ENCODE measurements around a stretch of chr1.

DNA sequence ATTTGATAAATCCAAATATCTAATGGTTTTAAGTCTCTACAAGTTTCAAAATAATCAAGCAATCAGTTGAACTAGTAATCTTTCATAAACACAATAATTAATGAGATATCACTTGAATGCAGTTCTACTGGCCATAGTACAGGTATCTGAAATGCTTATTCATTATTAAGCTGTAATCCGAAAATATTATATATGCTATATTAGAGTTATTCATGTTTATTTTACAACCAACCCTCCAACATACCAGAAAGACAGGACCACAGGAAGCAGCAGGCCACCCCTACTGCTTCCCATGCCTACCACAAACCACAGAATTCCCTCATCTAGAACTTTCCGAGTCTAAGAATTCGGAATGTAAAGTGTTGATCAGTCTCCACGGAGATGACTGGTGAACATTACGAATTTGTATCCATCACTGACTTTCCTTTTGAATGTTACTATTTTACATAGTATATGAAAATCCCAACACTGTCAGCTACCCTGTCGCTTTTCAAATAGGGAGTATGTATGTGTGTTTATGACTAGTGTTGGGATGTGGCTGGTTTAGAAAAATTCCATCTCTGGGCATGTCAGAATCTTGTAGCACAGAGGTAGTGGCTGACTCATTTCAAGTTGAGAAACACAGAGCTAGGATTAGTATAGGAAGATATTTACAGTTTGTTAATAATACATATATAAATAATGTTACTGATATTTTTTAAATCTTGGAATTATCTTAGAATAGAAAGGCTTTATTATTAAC, 118.2 kb downstream of the COQ8A start:
- RRBS = no CpG with 5 or more reads among the region's 6 CpGs

DNA sequence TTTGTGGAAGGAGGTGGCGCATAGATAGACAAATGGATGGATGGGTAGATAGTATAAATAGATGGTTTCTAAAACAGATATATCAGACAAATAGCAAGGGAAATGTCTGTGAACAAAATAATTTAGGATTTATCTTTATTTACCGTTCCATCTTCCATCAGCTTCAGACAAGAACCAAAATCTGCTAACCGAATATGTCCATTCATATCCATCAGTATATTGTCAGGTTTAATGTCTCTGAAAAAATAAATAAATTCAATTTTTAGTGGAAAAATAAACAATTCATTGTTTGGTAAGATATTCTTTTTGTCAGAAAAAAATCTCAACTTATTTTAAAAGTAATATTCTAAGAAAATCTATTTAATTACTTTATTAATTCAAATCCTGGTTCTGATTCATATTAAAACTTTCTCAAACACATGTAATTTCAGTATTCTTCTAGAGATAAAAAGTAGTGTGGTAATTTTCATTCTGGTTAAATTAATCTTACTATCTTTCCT, 157.8 kb downstream of the CDC42BPA start:
- RRBS = no CpG with 5 or more reads among the region's 3 CpGs

- RRBS = no CpG with 5 or more reads among the region's 11 CpGs
These were observed 121.7 kb upstream of the CDC42BPA start for GRCh38 chr1:227439812-227440520.

DNA sequence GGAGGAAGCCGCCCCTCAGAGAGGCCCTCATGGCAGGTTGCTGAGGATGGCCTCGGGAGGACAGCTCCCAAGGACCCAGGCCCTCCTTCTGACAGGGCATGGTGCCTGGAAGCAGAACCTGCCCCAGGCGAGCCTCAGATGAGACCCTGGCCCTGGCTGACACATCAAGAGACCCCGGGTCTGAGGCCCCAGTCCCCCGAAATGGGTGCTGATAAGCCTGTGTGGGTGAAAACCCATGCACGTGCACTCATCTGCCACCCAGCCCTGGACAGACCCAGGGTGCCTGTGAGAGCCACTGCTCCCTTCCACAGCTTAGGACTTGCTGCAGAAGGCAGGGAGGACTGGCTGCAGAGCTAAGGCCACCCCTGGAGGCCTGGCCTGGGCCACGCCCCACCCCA, 33.8 kb downstream of the WNT9A start:
- RRBS = no CpG with 5 or more reads among the region's 7 CpGs

DNA sequence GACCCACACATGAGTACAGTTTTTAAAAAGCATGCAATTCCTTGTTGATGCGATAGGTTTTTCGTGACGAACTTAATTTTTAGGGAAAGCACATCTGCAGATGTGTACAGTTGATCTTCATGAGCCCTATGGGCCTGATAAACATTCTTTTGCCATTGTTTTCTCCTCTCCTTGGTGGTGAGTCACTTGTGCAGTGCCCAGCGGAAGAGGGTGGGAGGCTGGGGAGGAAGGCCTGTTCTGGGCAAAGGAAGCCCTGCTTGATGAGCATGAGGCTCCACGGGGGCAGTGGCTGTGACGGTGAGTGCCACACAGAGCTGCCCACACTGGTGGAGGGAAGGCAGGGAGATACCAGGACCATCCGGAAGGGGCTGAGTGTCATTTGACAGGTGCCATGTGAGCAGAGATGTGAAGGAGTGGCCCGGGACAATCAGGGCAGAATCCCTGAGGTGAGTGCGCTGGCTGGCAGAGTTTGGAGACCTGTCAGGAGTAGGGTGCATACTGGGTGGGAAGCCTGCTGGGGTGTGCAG, 5.4 kb downstream of the ARF1 start:
- RRBS = 38% methylated on average over 2 of the region's 9 CpGs

- RRBS = no CpG with 5 or more reads among the region's 22 CpGs
These were observed 6.2 kb downstream of the ARF1 start for GRCh38 chr1:228088359-228089372.

GRCh38 chr1:228090385-228091180, 8.1 kb downstream of the ARF1 start:
- RRBS = no CpG with 5 or more reads among the region's 7 CpGs

DNA sequence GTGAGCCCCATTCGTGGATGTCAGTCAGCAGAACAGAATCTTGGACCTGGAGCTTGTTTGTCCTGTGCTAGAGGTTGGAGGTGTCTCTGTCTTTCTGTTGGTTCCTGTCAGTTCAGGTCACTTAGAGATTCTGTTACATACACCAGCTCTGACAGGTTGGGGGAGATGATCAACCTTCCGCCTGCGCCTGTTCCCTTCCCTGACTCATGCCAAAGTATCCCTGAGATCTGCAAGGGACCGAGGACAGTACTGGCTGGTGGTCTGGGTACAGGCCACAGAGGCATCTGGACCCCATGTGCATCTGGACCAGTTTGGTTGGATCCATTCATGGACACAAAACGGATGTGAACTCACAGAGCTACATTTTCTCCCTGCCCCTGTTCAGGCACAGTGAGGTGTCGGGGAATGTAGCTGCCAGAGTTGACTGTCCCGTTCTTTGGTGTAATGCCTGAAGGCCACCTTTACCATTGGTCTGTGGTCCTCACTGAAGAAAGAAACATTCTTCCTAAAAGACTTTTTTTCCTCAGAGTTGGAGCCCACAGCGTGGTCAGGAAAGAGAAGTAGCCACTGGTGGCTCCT, 10.1 kb downstream of the ARF1 start:
- RRBS = no CpG with 5 or more reads among the region's 8 CpGs

DNA sequence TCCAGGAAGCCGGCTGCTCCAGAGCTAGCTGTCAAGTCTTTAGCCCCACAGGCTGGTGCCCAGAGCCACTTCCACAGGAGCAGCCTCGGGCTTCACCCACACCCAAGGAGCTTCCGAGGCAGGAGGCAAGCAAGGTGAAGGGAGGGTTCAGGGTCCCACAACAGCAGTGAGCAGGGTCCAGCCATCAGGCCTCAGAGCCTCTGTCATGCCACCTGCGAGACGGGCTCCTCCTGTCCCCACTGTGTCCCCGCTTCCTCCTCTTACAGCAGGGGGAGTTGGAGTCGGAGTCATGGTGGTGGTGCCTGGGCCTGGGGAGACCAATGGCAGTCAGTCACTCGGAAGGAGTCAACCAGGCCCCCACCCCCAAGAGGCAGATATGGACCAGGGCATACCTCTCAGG, 2.2 kb downstream of the C1orf35 start:
- RRBS = no CpG with 5 or more reads among the region's 8 CpGs

DNA sequence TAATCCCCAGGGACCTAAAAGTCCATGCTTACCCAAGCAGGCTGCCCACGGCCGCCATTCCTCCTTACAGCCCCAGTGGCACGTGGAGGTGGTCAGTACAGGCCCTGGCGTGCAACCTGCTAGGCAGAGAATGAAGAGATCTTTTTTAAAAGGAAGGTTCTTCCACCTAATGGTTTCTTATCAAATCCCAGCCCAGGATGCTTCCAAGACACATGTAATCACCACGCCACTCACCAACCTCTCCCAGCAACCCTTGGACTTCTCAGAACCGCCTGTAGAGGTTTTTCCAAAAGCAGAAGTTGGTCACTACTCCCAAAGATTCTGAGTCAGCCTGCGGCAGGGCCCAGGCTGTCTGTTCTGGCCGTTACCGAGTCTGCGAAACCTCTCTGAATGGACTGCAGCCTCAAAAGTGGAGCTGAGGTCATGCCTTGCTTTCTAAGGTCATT, 873 bp downstream of the MRPL55 start:
- RRBS = no CpG with 5 or more reads among the region's 10 CpGs

- RRBS = 29% methylated on average over 24 of the region's 72 CpGs
These were observed 4.7 kb downstream of the OBSCN start for GRCh38 chr1:228212425-228213065.

DNA sequence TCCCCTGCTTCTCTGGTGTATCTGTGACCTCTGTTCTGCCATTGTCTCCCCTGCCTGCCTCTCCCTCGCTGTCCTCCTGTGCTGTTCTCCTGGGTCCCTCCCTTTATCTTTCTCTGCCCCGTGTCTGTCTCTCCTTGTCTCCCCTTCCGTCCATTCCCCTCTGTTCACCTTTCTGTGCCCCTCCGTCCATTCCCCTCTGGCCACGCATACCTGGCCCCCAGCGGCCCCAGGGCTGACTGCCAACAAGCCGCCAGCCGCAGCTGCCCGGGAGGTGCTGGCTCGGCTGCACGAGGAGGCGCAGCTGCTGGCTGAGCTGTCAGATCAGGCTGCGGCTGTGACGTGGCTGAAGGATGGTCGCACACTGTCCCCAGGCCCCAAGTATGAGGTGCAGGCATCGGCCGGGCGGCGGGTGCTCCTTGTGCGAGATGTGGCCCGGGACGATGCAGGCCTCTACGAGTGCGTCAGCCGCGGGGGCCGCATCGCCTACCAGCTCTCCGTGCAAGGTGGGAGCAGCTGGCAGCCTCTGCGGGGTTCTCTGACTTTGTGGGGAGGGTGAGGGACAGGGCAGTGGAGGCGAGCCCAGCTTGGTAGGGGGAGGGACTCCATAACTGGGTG, 8.5 kb downstream of the OBSCN start:
- RRBS = no CpG with 5 or more reads among the region's 31 CpGs

DNA sequence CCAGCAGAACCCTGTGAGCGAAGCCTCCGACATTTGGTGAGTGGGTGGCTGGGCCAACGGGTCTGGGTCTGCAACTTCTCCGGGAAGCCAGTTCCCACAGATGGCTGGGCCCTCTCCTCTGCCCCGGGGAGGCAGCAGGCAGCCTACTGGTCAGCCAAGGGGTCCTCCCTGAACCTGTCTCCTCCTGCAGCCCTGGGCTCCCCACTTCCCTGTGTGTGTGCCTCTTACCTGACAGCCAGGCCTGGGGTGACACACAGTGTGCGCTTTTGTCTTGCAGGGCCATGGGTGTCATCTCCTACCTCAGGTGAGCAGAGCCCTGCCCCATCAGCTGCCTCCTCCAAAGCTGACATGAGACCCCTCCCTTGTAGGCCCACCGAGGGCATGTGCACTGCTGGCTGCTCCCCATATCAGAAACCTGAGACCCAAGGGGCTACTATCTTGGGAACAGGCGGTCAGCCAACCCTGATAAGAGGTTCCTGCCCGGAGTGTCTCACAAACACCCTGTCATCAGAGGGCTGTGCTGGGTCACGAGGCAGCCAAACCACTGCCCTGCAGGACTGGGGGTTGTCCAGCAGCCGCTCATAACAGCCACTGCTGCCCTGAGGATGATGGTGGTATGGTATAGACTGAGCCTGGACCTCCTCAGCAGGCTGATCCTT, 37.6 kb downstream of the TRIM11 start:
- RRBS = 83% methylated on average over 2 of the region's 11 CpGs

DNA sequence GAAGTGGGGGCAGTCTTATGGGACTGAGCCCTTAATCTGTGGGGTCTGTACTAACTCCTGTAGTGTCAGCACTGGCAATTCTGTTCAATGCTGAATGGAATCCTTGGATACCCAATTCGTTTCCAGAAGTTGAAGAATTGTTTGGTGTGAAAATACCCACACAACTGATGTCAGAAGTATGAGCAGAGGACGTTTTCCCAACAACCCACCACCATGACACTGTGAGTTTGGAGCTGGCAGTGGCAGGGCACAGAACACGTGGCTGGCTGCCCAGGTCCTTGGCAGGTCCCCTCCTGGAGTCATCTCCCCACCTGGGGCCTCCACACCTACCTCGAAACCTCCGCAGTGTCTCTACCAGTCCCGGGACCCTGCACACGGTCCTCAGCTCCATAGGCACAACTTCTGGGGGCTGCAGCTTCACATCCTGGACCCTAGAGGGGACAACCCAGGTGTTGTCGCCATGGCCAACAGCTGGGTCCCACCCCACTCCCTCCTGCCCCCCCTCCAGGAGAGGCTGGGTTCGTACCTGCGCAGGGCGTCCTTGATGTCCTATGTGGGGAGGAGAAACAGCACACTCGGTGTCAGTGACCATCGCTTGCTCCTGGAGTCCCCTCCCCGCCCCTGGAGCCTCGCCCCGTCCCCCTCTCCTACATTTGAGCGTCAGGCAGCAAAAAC, 9.9 kb downstream of the TRIM11 start:
- RRBS = no CpG with 5 or more reads among the region's 17 CpGs

DNA sequence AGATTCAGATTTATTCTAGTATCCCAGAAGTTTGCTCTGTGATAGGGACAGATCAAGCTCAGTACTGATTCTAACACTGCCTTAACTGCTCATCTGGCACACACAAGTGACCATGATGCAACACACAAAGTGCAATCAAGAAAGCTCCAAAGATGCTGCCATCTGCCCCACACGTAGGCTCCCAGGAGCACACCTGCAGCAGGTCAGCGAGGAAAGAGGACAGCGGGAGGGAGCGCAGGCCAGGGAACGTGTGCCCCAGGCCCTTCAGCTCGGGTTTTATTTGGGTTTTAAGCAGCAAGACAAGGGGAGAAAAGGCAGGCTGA, 1.4 kb downstream of the TRIM11 start:
- RRBS = no CpG with 5 or more reads among the region's 6 CpGs

- RRBS = no CpG with 5 or more reads among the region's 8 CpGs
These were observed 3.7 kb upstream of the TRIM11 start for GRCh38 chr1:228410341-228410810.

GRCh38 chr1:228423393-228423988, 1.7 kb downstream of the H3-4 start:
- RRBS = no CpG with 5 or more reads among the region's 5 CpGs

DNA sequence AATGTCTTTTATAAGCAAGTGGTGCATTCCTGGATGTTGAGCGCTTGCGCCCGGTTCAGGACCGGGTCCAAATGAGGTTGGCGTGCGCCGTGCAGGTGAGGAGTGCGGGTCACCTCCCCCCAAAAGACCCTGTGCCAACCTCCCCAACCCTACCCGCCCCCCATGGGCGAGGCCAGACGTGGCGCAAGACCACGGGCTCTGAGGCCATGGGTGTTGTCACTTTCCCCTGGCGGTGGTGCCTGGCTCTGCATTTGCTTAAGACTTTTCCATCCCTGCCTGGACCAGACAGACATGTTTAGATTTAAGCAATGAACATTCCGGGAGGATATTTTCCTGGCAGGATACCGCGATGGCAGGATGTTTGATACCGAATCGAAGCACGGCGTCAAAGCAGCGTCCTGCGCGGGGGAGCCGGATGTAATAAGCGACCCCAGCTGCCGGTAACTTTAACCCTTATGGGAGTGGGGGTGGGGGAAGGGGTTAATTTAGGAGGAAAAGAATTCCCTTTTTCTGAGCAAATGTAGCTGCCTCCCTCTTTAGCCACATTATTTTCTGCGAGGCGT, 1.3 kb downstream of the H2BC26 start:
- RRBS = 10% methylated on average over 9 of the region's 29 CpGs

DNA sequence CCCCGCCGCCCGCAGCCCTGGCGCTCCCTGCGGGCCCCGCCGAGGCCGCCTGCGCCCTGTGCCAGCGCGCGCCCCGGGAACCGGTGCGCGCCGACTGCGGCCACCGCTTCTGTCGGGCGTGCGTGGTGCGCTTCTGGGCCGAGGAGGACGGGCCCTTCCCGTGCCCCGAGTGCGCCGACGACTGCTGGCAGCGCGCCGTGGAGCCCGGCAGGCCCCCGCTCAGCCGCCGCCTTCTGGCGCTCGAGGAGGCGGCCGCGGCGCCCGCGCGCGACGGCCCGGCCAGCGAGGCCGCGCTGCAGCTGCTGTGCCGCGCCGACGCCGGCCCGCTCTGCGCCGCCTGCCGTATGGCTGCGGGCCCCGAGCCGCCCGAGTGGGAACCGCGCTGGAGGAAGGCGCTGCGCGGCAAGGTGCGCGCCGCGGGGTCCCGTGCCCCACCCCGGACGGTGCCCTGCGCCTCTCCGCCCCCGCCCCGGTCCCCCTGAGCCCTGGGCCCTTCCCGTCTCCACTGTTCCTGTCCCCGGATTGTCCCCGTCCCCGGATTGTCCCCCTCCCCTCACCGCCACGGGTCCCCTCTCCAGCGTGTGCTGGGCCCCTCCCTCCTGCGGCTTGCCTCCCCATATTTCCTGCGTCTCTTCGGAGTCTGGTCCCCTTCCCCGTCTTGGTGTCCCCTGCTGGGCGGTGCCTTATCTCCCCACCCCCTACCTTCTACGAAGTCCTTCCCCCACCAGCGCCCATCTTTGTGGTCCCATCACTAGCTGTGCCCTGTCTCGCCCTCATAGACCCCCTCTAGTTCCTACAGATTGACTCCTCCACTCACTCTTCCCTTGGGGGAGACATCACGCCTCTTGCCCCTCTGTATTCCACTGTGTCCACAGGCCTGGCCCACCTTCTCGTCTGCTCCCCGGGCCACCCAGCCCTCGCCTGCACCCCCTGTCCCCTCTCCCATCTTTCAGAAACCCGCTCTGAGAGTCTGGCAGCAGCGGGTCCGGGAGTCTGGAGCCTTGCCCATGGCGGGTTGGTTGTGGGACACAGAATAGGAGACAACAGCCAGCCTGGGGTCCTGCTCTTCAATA, 626 bp downstream of the RNF187 start:
- RRBS = 7% methylated on average over 43 of the region's 104 CpGs

DNA sequence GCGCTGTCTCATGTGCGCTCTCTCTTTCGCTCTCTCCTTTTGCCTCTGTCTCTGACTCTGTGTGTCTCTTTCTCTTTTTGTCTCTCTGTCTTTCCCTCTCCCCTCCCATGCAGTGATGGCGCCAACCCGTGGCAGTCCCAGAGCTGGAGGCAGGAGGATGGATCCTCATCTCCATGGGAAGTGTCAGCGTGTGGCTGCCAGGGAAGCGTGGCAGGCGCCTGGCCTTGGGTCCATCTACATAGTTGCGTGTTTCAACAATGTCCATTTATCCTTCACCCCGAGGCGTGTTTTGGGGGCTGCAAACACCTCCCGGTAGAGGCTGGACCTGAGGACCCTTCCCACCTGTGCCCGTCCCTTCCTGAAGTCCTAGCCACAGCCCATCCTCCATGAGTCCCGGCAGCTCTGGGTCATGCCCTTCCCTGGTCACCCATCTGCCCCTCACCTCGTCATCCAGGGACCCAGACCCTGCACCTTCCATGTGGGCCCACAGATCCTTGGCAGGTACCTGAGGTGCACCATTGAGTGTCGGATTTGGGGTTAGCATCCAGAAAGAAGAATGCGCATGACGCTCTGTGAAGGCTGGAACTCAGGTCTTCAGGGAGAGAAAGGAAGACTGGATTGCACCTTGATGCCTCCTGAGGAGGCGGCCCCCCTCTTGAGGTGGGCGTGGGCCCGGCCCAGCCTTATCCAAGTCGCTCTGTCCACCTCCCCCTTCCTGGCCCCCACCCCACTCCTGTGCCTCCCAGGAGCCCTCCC, 6.8 kb downstream of the RNF187 start:
- RRBS = 93% methylated on average over 2 of the region's 22 CpGs